Iris pigment epithelial cell (primary cell): Measurements from ENCODE around the gene TAF1L.

GRCh38 chr9:26746648-26747169 lies 145.9 kb downstream of the CAAP1 start:
- RRBS, result no CpG with 5 or more reads among the region's 3 CpGs

DNA sequence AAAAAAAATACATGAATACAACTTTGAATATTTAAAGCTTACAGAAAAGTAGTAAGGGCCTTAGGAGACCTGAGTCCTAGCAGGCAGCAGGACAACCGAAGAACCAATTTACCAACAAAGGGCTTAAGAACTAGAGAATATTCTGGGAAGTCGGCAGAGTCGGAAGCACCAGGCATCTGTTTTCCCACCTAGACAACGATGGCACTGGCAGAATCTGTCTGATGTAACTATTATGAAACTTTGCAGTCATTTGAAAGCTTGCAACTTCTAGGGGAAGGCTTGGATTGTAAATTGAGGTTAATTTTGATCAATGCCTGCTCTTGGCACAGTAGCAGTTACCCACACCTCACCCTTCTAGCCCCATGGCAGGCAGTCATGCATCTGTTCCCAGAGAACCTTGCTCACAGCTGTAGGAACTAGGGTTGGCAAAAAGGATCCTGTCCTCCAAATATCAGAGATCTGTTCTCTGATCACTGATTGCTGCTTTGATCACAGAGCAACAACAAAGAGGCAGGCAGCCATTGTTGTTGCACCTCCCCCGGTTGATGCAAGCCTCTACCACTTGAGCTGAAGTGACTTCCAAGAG lies 10.7 kb downstream of the PLAA start:
- RRBS, result 70% methylated on average over 1 of the region's 5 CpGs

- RRBS, result no CpG with 5 or more reads among the region's 3 CpGs
Observed at GRCh38 chr9:27003449-27003815, 2.0 kb downstream of the LRRC19 start.

- RRBS, result no CpG with 5 or more reads among the region's 9 CpGs
Observed at GRCh38 chr9:27377083-27377967, 80.4 kb upstream of the EQTN start.

- RRBS, result no CpG with 5 or more reads among the region's 1 CpG
Observed at GRCh38 chr9:27437852-27438065, 86.3 kb upstream of the IFNK start.

GRCh38 chr9:27499583-27499849 lies 24.6 kb upstream of the IFNK start:
- RRBS, result no CpG with 5 or more reads among the region's 2 CpGs

- RRBS, result no CpG with 5 or more reads among the region's 3 CpGs
Observed at GRCh38 chr9:27525006-27525581, 1.0 kb downstream of the IFNK start.

DNA sequence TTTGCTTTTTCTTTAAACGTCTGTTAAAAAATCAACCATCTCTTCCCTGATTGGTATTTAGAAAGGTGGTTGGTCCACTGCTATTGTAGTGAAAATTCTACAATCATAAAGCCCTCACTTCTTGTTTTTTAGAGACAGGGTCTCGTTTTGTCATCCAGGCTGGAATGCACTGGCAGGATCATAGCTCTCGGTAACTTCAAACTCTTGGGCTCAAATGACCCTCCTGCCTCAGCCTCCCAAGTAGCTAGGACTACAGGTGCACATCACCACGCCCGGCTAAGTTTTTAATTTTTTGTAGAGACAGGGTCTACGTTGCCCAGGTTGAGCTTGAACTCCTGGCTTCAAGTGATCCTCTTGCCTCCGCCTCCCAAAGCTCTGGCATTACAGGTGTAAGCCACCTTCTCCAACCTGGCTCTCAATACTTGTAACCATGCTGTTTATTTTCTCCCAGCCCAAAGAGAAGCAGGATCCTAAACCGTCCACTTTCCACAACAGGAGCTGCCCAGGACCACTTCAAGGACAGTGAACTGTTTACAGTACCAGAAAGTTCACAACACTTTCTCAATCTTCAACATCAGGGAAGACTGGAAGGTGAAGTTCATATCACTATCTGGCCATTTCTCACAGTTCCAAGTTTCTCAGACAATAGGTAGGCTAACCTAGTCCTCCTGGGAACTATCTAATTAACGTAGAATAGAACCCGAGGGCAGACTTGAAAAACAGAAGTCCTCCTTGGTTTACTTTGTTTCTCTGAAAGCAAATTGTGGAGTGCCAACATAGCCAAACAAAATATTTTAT lies 1.7 kb downstream of the C9orf72 start:
- RRBS, result no CpG with 5 or more reads among the region's 10 CpGs

GRCh38 chr9:27601232-27601867 lies 28.1 kb upstream of the C9orf72 start:
- RRBS, result no CpG with 5 or more reads among the region's 6 CpGs

- RRBS, result 3% methylated on average over 31 of the region's 61 CpGs
Observed at GRCh38 chr9:29212010-29212572, 1.3 kb downstream of the LINGO2 start.

- RRBS, result no CpG with 5 or more reads among the region's 35 CpGs
Observed at GRCh38 chr9:29450294-29451135, 237.1 kb upstream of the LINGO2 start.

GRCh38 chr9:30697512-30697759 lies 1484.0 kb upstream of the LINGO2 start:
- RRBS, result no CpG with 5 or more reads among the region's 5 CpGs

GRCh38 chr9:32542514-32543070 lies 9.5 kb upstream of the SMIM27 start:
- RRBS, result no CpG with 5 or more reads among the region's 4 CpGs

DNA sequence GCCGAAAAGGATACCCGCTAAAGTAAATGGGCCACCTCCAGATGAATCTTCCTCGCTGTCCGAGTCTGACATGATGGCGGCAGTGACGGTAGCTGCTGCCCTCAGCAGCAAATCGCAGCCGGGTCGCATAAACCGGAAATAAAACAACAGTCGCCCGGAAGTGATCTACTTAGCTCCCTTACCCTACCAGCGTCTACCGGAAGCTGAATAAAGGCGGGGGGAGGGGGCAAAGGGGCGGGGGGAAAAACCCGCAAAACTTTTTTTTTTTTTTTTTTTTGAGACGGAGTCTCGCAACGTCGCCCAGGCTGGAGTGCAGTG lies at the start of gene TAF1L:
TSS of gene TAF1L (minus strand) at position 219 of the 318 bp plus-strand sequence.
- RRBS, result 94% methylated on average over 2 of the region's 21 CpGs

DNA sequence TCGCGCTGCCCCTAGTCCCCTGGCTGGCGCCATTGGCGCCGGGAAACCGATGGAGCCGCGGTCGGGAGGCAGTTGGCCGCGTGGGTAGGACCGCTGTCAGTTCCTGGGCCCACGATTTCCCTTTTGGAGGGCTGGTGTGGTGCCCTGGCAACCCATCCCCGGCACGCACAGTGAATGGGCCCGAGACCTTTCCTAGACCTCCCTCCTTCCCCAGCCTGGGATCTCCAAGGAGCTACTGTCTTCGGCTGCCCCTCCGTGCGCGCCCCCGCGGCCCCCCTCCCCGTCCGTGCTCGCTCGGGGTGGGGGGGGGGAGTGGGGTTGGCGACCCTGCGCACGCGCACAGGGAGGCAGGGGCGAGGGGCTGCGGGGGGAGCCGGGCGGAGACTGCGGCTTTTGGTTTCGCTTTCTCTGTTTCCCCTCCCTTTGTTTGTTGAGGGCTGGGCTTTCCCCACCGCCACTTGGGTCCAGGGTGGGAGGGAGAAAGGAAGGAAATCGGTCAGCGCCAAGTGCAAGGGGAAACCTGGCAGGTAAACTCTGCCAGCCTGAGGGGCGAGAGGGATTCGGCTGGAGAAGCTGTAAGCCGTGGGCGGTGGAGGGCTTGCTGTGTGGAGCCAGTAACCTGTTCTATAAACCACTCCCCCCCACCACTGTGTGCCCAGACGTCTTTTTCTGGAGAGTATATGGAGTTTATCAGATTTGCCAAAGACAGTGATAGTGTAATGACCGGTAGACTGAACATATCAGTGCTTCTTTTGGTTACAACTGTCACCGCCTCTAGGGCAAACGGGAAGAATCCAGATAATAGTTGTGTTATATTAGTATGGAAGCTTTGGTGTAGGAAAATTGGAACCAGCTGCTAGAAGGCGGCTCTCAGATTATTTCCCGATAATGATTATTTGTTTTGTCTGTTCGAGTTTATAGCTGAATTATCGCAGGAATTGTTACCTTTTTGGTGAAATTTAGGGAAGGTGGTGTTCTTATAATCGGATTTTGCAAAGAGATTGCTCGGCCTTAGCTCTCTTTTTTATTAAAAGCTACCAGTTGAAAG lies 649 bp downstream of the DNAJA1 start:
- RRBS, result 4% methylated on average over 5 of the region's 53 CpGs

GRCh38 chr9:33108990-33110020 lies 32.8 kb upstream of the SMU1 start:
- RRBS, result no CpG with 5 or more reads among the region's 7 CpGs

- RRBS, result no CpG with 5 or more reads among the region's 7 CpGs
Observed at GRCh38 chr9:33111813-33112578, 35.5 kb upstream of the SMU1 start.

GRCh38 chr9:33113631-33114459 lies 37.4 kb upstream of the SMU1 start:
- RRBS, result no CpG with 5 or more reads among the region's 12 CpGs

GRCh38 chr9:33115521-33116251 lies 39.2 kb upstream of the SMU1 start:
- RRBS, result no CpG with 5 or more reads among the region's 2 CpGs

DNA sequence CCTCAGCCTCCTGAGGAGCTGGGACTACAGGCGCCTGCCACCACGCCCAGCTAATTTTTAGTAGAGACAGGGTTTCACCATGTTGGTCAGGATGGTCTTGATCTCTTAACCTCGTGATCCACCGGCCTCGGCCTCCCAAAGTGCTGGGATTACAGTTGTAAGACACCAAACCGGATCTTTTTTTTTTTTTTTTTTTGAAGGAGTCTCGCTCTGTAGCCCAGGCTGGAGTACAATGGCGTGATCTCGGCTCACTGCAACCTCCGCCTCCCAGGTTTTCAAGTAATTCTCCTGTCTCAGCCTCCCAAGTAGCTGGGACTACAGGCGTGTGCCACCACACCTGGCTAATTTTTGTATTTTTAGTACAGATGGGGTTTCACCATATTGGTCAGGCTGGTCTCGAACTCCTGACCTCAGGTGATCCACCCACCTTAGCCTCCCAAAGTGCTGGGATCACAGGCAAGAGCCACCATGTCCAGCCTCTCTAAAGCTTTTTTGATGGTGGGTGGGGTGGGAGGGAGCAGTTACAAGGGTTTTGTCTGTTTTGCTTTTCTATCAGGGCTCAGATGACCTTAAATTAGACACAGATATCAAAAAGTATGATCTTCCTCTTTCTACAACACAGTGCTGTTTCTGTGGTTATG lies 40.0 kb upstream of the SMU1 start:
- RRBS, result no CpG with 5 or more reads among the region's 12 CpGs